Osteocyte (in vitro differentiated cells): ENCODE data around the gene CAMK1D.

DNA sequence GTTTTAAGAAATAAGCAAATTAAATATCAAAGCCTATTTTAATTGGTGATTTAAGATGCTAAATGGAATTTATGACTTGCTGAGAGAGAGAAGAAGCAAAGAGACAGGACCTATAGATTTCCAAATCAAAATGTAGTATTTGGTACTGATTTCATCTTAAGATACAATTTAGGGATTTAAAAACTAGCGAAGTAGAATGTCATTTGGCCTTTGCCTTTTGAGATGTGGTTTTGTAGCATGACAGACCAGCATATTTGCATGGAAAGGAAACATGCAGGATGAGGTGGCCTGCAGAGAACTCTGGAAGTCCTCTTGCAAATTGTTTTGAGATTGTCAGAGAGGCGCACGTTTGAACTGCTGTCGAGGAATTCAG, 136.5 kb downstream of the CELF2 start:
- PRO-cap = no peak

DNA sequence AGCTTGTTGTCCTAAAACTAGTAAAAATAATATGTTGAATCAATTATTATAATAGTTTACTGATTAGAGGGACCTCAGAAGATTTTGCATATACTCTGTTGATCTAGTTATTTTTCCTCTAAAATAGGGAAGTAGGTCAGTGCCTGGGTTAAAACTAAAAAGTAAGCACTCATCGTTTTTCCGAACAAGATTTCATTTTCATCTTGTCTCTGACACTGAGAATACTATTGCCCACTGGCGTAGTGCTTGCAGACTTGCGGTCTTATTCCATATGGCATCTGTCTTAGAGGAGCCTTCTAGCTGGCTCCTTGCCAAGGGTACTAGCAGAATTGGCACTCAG, 143.3 kb downstream of the CELF2 start:
- PRO-cap = no peak

DNA sequence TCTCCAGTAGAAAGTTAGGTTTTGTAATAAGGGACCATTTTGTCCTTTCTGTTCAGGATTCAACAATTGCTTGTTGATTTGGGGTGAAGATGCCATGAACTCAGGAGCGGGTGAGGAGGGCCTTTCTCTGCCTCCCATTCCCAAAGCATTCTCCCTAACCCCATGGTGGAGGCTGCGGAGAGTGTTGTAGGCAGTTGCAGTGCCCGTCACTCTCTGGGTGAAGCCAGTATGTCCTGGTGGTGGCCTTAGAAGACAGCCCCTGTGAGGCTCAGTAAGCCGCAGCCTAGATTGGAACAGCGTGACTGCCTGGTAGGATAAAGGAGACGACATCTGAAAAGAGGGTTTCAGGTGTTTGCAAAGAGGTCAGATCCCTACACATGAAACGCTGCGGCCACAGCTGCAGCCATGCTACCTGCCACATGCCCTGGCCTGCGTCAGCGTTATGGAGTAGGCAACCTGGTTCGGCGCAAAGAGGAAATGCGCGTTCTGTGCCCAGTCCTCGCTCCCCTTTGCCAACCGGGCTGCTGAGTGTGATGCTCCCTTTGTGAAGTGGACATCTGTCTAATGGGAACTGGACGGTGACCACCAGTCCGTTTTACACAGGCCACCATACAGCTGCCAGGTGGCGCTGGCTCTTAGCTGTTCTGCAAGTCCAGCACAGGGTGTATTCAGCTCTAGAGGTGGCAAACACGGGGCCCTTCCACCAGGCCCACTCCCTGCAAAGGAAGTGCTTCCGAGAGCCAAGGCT, 160.2 kb downstream of the CELF2 start:
- PRO-cap = no peak

- PRO-cap = no peak
Measured at GRCh38 chr10:11180212-11180889, 162.7 kb downstream of the CELF2 start.

GRCh38 chr10:11208917-11210217, 191.7 kb downstream of the CELF2 start:
- PRO-cap = no peak

DNA sequence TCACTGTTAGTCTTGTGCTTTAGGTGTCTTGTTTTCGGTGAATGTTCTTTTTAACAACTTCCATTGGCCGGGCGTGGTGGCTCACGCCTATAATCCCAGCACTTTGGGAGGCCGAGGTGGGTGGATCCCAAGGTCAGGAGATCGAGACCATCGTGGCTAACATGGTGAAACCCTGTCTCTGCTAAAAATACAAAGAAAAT, 226.5 kb downstream of the CELF2 start:
- PRO-cap = no peak

- PRO-cap = no peak
Measured at GRCh38 chr10:11282907-11283499, 265.3 kb downstream of the CELF2 start.

- PRO-cap = no peak
Measured at GRCh38 chr10:11328252-11329350, 282.8 kb downstream of the USP6NL start.

GRCh38 chr10:11336458-11337212, 274.8 kb downstream of the USP6NL start:
- PRO-cap = no peak

GRCh38 chr10:11448164-11448678, 163.2 kb downstream of the USP6NL start:
- PRO-cap = no peak

DNA sequence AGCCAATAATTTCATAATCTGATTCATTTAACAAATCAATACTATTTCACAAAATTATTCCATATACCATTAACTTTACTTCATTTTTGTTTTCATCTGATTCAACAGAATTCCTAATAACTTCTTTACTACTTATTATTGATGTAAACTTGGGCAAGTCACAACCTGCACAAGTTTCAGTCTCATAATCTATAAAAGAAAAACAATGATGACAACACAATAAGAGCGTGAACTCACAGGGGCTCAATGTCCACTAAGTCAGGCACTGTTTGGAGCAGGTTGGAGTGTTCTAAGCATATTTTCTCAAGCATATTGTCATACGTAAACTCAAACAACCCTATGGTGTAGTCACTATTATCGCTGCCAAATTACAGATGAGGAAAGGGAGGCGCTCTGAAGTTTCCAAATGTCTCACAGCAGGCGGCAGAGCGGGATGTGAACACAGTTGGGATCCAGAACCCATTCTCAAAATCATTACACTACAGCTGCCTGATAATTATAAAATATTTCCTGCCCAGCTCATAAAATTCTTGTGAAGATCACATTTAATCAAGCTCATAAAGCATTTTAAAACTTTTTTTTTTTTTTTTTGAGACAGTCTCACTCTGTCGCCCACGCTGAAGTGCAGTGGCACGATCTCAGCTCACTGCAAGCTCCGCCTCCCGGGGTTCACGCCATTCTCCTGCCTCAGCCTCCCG, 64.3 kb downstream of the USP6NL start:
- PRO-cap = no peak

DNA sequence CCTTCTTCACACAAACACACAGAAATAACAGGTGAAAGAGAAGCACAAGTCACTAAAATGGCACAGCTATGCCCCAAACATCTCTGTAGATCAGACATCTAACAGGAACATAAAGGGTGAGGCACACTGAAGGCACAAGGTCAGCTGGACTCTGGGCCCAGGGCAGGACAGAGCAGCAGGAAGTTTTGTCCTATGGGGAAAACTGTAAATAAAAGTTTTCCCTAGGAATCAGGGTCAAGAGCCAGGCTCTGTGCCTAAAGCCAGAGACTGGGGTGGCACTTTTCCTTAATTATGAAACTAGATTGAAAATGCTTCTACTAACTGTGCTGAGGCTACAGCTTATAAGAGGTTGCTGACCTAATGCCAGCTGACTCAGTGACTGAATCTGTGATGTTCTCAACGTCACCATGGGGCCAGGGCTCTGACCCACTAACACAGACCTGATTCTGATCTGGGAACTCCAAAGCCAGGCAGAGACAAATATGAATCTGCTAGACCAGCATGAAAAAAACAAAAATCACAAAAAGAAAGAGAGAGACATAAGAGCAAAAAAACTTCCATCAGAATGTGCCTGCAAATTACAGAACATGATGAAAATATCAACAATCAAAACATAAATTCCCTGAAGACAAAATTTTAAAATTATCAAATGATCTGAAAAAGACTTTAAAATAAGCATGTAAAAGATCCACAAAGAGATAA, 16.2 kb downstream of the USP6NL start:
- PRO-cap = no peak

DNA sequence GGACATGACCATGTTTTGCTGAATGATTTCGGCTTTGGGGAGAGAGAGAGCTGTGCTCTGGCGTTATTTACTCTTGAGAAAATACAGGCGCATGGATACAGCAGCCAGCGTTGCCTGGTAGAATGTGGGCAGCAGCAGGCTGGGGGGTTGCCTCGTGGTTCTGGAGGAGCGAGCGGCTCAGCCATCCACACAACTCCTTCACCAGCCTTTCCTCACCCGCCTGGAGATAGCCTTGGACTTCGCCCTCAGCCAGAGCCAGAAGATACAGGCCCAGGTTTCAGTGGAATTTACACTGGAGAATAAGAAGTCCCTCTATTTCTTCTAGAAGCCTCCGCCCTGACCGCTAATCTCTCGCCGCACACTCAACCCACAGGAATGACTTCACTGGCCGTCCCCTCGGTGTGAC, 52.3 kb upstream of the ECHDC3 start:
- PRO-cap = no peak

- PRO-cap = no peak
Measured at GRCh38 chr10:11755226-11756387, 13.4 kb downstream of the ECHDC3 start.

DNA sequence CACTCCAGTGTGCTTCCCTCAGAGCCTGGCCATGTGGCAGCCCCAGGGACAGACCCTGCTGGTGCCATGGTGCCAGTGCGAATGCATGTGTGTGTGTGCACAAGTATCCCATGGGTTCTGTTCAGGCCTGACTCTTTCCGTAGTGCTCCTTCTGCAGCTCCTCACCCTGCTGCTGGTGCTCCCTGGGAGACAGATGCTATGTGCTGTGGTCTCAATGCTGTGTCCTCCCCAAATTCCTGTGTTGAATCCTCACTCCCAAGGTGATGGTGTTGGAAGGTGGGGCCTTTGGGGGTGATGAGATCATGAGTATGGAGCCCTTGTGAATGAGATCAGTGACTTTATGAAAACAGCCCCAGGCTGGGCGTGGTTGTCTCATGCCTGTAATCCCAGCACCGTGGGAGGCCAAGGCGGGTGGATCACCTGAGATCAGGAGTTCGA, 16.6 kb downstream of the ECHDC3 start:
- PRO-cap = no peak

DNA sequence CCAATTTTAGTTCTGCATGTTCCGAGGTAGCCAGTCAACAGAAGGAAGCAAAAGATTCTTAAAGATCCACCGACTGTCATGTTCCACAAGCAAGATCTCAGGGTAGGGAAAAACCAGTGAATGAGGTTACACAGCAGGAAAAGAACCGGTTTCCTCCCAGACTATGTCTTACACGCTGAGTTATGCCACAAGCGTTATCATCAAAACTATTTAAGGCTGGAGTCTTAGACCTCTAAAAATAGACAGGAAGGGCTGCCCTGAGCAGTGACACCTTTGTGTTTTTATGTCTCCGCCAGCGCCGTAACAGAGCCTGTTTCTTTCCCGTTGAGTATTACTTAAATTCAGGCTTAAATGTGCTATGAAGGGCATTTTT, 48.3 kb downstream of the PROSER2 start:
- PRO-cap = no peak

DNA sequence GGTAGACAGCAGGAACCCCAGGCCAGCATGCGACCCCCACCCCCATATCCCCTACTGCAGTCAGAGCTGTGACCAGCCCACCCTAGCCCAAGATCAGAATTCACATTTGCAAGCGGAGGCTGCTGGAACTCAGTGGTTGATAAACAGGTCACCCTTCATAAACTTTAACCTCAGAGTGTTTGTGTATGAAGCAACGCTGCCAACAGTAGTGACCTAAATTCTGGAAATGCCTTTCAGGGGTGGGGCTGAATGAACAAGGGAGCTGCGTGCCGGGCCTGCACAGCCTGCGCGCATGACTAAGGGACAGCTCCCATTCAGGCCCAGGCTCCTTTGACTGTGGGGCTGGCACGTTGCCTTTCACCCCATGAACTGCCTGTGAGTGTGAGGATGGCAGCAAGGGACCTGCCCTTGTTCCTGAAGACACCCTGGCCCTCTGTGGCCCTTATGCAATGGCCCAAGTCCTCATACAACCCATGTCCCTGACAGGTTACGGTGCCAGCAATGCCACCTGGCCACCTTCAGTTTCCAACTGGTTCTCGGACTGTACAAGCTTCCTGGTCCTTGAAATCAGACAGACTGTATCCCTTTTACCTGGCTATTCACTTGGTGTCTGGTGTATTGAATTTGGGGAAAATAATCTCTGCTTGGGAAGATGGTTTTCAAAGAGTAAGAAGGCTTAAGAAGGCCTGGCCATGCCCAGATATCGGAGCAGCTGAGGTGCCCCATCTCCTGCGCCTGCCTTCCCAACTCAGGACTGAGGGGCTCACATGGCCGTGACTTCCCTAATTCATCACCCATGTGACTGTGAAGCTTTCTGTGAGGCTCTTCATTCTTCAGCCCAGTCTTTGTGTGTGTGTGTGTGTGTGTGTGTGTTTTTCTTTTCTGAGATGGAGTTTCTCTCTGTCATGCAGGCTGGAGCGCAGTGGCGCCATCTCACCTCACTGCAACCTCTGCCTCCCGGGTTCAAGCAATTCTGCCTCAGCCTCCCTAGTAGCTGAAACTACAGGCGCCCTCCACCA, 52.9 kb downstream of the PROSER2 start:
- PRO-cap = no peak

GRCh38 chr10:12349285-12350131, at the start of gene CAMK1D:
Gene CAMK1D (plus strand): TSS chr10:12349547.
- PRO-cap = bidirectional peak, plus-strand start at chr10:12349579, minus-strand start at chr10:12349416; unidirectional peak, minus-strand start at chr10:12349746

DNA sequence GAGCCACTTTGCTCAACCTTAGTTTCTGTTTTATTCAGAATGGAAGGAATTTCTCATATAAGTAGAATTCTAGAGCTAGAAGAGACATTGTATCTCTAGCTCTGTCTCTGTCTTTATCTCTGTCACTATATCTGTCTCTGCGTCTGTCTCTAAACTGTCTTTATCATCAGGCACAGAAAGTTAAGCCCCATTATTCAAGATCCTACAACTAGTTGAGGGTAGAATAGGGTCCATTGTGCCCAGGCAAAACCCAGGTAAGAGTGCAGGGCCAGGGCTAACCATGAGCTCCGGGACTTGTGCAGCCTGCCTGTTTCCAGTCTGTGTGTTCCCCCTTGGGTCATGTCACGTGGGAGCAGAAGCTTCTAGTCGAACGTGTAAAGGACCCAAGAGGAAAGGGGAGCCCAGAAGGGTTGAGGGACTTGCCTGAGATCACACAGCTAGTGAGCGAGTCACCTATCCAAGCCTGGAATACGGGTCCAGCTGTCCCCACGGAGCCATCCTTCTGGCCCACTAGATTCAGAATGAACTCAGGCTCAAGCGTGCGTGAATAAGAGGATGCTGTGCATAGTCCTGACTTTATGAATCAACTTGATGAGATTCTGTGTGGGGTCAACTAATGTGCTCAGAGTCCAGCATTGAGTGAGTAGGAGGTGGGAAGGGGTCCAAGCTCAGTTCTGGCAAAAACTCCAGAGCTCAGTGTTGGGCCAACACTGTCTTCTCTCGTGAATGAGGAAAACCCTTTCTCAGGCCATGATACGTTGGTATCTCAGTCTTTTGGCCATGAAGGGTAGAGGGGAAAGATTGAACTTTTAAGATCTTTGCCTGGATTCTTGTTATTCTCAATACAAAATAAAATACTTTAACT, 41.2 kb downstream of the CAMK1D start:
- PRO-cap = no peak

DNA sequence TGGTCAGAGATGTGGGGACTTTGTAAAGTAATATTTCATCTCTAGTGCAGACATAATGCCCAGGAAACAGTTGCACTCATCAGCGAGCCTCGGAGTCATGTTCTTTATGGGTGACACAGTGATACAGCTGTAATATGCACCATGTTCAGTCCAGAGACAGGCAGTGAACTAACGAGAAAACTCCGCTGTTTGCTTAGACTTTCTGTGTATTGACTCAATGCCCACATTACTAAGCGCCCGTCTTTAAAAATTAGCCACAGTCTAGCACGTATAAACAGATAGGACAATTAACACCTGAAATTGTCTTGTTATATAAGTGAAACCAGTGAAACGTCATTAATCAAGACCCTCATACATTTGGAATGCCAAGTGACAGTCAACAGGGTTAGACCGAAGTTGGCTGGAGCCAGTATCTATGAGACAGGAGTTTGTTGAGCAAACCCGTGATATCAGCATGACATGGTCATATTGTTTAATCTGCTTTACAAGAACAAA, 56.0 kb downstream of the CAMK1D start:
- PRO-cap = no peak